Hepatocyte (in vitro differentiated cells and primary cell): ENCODE measurements around the gene ENDOU.

GRCh38 chr12:46187505-46188129, 81.2 kb downstream of the SLC38A1 start:
- RAMPAGE, long total RNA: no peak
- RRBS: no CpG with 5 or more reads among the region's 1 CpG

GRCh38 chr12:46194199-46195031, 74.4 kb downstream of the SLC38A1 start:
- RAMPAGE, long total RNA: no peak
- RRBS: no CpG with 5 or more reads among the region's 10 CpGs

GRCh38 chr12:46228231-46228658, 40.6 kb downstream of the SLC38A1 start:
- RAMPAGE, long total RNA: no peak
- RRBS: no CpG with 5 or more reads among the region's 5 CpGs

GRCh38 chr12:46260804-46261628, 7.8 kb downstream of the SLC38A1 start:
- RAMPAGE, long total RNA: no peak
- RRBS: no CpG with 5 or more reads among the region's 4 CpGs

DNA sequence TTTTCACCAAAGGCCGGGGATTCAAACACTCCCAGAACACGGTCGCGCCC, 923 bp downstream of the SLC38A1 start:
- RAMPAGE, long total RNA: no peak
- RRBS: 9% methylated on average over 1 of the region's 4 CpGs

GRCh38 chr12:46373212-46374440, 1.1 kb upstream of the SLC38A2 start:
- RAMPAGE, long total RNA: no peak
- RRBS: under 1% methylated on average over 7 of the region's 37 CpGs

DNA sequence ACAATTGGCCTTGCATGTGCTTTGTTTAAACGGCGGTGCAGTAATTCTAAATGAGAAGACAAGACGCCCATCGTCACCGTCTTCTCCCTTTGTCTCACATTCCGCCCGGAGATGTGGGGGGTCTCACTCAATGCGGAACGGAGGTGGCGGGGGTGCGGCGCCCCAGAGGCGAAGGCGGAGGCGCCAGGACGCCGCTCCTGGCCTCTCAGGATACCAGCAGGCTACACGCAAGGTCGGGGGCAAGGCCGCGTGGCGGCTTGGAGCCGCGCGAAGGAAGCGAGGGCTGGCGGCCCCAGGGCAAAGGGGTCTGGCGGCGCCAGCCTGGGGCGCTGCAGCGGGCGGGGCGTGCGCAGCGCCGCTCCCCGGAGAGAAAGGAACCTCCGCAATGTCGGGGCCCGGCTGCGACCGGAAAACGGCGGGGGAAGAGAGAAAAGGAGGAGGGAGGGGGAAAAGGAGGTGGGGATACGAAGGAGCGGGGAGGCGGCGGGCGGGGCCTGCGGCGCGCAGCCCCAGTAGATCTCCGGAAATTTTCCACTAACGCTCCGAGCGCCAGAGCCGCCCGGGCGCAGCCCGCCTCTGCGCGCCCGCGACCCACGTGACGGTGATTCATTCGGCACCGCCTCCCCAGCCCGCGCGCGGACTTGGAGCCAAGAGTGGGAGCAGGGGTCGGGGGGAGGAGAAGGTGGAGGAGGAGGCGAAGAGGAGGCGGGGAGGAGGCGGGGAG, 10.5 kb upstream of the SLC38A2 start:
- RAMPAGE, long total RNA: no peak
- RRBS: 2% methylated on average over 8 of the region's 76 CpGs

DNA sequence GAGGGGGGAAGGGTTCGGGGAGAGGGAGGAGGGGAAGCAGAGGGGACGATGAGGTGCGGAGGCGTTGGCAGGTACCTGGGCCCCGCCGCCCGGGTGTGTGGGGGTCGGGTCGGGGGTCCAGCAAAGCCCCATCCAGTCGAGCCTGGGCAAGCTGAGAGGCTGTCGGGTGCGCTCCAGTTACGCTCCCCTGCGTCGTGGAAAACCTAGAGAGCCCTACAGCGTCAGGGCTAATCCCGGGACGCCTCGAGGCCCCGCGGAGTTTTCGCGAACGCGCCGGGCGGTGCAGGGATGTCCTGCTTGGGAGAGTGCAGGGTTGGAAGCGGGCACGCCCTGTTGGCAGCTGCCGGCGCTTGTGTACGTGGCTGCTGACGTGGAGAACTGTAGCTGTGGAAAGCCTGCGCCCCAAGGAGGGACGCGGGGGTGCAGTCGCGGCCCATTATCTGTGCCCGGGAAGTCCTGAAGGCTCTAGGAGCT, 11.1 kb upstream of the SLC38A2 start:
- RAMPAGE, long total RNA: no peak
- RRBS: 1% methylated on average over 22 of the region's 39 CpGs

DNA sequence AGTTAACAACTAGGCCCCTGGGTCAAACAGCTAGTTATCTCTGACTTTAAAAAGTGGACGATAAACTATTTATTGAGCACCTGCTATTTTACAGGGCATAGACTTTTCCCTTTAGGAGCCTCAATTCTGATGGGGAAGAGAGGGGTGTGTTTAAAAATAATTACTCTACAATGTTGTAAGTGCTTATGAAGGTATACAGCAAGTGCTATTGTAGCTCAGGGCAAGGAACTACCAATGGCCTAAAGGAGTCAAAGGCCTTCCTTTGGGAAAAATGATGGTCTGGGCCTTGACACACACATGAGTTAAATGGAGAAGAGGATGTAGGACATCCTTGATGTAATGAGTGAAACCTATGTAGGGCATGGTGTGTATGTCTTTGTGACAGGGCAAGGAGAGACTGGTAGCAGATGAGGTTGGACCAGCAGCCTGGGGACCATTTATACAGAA, 182.2 kb upstream of the SLC38A2 start:
- RAMPAGE, long total RNA: no peak
- RRBS: no CpG with 5 or more reads among the region's 1 CpG

DNA sequence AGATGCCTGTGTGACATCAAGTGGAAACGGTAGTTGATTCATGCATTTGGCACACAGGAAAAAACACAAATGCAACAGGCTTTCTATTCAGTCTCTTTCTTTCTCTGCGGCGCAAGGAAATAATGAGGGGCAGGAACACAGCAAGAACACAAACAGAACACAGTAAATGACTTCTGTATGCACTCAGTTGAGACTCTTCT, 190.3 kb upstream of the SLC38A2 start:
- RAMPAGE, long total RNA: no peak
- RRBS: no CpG with 5 or more reads among the region's 3 CpGs

DNA sequence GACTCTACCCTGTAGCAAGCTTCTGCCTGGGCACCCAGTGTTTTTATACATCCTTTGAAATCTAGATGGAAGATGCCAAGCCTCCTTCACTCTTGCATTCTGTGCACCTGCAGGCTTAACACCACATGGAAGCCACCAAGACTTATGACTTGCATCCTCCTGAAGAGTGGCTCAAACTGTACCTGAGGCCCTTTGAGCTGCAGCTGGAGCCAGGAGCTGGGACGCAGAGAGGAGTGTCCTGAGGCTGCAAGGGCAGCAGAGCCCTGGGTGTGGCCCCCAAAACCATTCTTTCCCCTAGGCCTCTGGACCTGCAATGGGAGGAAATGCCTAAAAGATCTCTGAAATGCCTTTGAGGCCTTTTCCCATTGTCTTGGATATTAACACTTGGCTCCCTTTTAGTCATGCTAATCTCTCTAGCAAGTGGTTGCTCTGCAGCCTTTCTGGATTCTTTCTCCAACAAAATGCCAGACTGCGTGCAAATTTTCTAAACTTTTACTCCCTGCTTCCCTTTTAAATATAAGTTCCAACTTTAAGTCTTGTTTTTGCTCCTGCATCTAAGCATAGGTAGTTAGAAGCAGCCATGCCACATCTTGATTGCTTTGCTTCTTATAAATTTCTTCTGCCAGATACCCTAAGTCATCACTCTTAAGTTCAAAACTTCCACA, 156.1 kb downstream of the SLC38A4 start:
- RAMPAGE, long total RNA: no peak
- RRBS: no CpG with 5 or more reads among the region's 2 CpGs

DNA sequence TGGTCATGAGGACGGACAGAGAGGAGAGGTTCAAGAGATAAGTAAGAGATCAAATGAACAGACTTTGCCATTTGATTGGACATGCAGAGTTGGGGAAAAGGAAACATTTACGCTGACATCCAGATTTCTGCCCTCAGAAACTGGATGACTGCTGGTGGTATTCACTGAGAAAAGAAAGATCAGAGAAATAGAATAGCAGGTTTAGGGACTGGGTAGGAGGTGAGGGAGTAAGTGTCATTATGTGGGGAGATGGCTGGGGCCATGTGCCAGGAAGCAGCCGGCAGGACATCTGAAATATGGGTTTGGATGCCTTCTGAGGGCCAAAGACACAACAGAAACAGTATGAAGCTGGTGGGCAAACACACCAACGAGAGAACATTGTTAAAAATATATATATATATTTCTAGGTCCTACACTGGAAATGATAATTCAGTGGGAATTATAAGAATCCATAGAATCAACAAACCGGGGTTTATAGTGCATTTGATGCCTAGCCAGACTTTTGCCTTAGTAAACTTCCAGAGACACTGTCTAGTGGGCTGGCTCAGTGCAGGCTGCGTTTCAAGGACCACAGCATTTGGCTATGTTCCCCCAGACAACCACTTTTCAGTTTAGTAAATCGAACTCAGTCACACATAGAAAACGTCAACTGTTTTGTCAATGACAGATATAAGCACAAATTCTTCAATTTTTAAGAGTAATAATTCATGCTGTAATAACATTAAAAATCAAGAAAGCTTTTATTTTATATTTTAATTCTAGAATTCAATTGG, 42.1 kb downstream of the SLC38A4 start:
- RAMPAGE, long total RNA: no peak
- RRBS: no CpG with 5 or more reads among the region's 8 CpGs

GRCh38 chr12:46830386-46831426, 4.9 kb upstream of the SLC38A4 start:
- RAMPAGE, long total RNA: no peak
- RRBS: 8% methylated on average over 4 of the region's 36 CpGs

DNA sequence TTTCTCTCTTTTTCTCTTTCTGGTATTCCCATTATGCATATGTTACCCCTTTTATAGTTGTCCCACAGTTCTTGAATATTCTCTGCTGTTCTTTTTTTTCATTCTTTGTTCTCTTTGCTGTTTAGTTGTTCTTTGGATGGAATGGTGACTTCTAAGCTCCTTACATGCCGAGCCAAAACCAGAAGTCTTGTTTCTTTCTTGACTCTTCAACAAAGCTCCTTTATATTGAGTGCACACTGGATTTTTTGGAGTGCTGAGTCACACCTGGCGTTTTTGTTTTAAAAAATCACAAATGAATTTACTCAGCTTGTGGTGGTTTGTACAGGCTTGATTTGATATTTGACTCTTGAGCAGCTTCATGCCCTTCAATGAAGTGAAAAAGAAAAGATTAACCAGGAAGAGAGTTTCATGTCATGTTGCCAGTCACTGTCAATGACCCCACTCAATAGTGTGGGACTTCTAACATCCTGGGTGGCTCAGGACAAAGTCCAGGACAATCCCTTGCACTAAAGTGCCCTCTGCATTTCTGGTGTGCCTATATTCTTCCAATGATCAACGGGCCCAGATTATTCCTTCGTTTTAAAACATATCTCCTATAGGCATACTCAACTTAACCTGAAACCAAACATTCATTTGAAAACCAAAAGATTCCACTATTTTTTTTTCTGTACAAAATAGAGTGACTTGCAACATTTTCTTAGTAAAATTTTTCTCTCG, 112.4 kb upstream of the SLC38A4 start:
- RAMPAGE, long total RNA: no peak
- RRBS: no CpG with 5 or more reads among the region's 5 CpGs

DNA sequence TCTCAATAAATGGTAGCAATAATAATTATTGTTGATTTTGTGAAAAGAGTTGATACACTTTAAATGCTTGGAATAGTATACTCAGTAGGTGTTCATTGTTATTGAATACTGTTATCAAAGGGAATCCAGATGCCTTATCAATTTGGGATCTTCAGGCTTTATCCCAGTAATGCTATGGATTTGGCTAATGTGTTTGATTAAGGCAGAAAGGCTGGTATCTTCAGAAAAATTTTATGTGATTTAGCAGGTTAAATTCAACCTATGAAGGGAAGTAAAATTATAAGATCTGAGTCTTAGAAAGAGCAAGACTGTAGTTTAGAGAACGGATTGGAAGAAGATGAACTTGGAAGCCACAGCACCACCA, 129.8 kb upstream of the AMIGO2 start:
- RAMPAGE, long total RNA: no peak
- RRBS: no CpG with 5 or more reads among the region's 1 CpG

DNA sequence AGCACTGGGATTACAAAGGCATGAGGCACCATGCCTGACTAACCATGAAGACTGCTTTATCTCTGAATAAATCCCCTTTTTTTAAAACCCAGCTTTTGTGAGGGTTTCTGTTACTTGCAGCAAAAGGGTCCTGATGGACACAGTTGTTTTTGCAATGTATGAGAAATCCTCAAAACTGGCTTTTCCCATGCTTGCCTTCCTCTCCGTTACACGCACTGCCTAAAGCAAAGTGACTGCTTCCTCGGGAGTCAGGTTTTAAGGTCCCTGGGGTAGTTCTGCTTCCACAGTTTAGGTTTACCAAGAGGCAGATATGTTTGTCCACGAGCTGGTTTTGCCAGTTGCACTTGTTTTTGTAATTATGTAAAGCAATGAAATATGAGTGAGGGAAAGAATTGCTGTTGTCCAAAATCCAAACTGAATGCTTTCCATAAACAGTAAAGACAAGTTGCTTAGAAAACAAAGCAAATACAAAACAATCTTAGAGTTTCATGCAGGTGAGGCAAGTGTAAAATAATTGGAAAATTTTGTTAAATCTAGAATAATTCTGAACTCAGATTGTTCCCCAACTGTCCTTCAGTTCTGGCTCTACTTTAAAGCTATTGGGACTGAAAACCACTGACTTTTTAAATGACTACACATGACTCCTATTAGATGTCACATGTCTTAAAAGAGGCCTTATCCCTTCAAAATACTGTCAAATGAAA, 290.7 kb upstream of the AMIGO2 start:
- RAMPAGE, long total RNA: no peak
- RRBS: no CpG with 5 or more reads among the region's 4 CpGs

- RAMPAGE, long total RNA: no peak
Measured at GRCh38 chr12:47714935-47715170, 9.0 kb upstream of the RPAP3 start.

DNA sequence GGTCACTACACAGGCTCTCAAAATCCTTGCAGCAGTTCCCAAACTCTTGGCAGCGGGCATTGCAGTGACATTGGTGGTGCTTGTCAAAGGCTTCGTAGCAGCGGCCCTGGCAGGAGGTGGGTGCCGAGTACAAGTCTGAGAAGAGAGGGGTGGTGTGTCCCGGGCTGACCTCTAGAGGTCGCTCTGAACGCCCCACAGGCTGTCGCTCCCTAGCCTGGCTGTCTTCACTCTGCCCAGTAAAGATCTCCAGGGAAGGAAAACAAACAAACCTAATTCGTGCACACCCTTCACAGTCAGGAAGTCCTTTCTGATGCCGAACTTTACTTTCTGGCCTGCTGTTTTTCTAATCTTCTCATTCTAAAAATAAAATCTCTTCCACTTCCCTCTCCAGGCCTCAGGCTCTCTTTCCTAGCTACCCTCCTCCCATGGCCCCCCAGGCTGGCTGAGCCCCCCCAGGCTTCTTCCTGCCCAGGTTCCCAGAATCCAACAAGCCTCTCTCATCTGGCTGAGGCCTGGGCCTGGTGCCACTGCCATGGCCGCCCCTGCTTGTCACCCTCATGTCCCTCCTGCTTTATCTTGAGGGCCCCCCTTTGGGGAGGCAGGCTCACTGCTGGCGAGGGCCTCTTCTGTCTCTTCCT, 7.7 kb downstream of the ENDOU start:
- RAMPAGE, long total RNA: no peak
- RRBS: no CpG with 5 or more reads among the region's 12 CpGs

DNA sequence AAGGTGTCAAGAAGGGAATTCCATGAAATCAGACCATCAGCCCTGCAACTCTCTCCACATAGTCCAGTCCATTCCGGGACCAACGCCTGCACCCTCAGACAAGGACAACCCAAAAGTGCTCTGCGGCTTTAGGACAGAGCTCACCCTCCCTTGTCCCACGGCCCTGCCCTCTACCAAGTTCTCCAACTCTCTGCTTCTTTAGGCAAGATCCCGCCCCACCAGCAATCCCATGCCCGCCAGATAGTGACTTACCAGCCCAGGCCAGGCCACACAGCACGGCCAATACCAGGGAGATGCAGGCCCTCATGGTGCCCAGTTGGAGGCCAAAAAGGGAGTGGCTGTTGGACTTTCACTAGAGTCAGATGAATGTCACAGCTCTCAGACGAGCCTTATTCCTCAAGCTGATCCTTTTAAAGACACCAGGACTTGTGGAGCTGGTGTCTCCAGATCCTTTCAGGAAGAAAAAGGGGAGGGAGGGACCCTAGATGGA, at the start of gene ENDOU:
Gene ENDOU, minus strand, starts transcription at position 384 of the 490 bp plus-strand sequence.
- RAMPAGE, long total RNA: no peak
- RRBS: no CpG with 5 or more reads among the region's 8 CpGs

- RAMPAGE, long total RNA: no peak
- RRBS: no CpG with 5 or more reads among the region's 9 CpGs
Measured at GRCh38 chr12:47808904-47809584, 10.7 kb downstream of the HDAC7 start.